Adrenal gland (tissue), 7 donors: ENCODE data around the genes CMTM7 and CRTAP.

DNA sequence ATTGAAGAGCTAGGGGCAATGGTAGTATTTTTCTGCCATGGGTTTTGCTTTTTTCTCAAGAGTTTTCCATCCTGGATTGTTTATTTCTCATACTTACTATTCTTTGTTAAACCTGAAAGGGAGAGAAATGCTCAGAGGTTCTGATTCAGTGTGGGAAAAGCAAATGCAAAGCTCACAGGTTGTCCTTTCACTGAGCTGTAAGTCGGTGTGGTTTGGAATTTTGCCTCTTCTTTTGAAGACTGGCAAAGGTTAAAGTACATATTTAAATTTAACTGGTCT lies 247.0 kb upstream of the STT3B start:
- PRO-cap, 3 experiments = no peak in any of the 3 experiments
- RAMPAGE, long total RNA, 4 experiments = no peak in any of the 4 experiments
- RRBS = no CpG with 5 or more reads among the region's 1 CpG

DNA sequence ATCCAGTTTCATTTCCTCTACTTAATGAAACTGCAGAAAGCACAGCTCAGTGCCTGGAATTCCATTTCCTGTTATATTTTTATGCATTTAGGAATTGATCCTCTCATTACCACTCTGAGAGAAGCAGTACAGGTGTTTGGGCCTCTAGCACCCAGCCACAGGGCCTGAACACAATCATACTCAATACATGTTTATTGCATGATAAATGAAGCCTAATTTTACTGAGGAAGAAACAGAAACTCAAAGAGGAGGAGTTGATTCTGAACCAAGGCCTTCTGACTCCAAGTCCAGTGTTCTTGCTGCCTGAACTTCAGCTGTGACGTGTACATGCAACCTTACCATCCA lies 4.5 kb downstream of the ZNF860 start:
- PRO-cap, 3 experiments = no peak in any of the 3 experiments
- RAMPAGE, long total RNA, 4 experiments = no peak in any of the 4 experiments
- RRBS = no CpG with 5 or more reads among the region's 1 CpG

DNA sequence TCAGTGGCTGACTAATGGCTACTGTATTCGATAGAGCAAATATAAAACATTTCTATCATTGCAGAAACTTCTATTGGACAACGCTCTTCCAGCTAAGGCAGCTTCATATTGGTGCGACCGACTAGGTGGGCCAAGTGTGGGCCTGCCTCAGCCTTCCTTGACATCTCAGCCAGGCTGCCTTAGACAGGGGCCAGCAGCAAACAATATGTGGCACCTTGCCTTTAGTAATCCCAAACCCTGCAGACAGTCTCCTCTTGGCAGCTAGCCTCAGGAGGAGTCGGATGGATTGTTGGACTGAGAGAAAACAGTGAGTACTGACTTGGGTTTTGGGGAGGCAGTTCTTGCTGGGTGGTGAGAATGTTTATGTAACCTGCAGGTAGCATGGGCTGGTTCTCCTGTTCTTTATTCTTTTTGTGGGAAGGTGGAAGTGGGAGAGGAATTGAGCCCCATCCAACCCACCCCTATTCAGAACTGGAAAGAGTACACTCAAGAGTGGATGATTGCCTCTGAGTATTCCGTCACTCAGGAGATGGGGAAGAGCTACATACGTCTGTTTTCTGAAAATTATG lies 47.1 kb downstream of the GPD1L start:
- PRO-cap, 3 experiments = no peak in any of the 3 experiments
- RAMPAGE, long total RNA, 4 experiments = no peak in any of the 4 experiments
- RRBS = no CpG with 5 or more reads among the region's 7 CpGs

DNA sequence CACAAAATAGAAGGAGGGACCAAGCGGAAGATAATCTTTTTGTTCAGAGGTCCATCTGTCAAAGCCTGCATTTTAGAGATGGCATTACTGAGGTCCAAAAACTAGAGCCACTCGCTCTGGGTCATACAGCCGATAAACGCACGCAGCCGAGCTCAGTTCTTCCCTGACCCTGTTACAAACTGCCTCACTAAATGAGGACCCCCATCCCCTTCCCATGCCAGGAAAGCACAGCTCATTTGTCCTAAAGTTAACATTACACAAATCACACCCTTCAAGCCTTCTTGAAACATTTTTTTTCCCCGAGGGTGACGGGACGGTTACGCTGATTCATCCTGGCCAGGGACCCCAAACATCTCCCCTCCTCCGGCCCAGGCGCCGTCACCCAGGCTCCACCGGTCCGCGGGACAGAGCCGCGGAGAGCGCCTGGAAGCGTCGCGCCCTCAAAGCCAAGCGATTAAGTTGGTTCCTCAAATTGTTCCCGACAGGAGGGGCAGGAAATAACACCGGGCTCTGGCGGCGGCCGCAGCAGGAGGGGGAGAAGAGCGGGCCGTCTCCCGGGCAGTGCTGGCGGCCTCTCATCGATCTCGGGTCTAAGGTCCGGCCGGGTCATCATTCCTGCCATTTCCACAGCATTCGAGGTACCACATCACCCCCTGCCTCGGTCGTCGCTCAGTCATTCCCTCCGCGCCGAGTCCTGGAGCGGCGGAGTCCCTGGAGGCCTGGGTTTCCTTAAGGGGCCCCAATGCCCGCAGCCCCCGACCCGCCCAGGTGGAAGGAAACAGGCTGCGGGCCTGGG lies 650 bp upstream of the CMTM8 start:
- PRO-cap, 3 experiments = no peak in any of the 3 experiments
- RAMPAGE, long total RNA, 4 experiments = no peak in any of the 4 experiments
- RRBS = 2% methylated on average over 17 of the region's 49 CpGs

- PRO-cap, 3 experiments = no peak in any of the 3 experiments
- RAMPAGE, long total RNA, 4 experiments = no peak in any of the 4 experiments
- RRBS = no CpG with 5 or more reads among the region's 5 CpGs
Measured at GRCh38 chr3:32384955-32385371, 6.7 kb upstream of the CMTM7 start.

DNA sequence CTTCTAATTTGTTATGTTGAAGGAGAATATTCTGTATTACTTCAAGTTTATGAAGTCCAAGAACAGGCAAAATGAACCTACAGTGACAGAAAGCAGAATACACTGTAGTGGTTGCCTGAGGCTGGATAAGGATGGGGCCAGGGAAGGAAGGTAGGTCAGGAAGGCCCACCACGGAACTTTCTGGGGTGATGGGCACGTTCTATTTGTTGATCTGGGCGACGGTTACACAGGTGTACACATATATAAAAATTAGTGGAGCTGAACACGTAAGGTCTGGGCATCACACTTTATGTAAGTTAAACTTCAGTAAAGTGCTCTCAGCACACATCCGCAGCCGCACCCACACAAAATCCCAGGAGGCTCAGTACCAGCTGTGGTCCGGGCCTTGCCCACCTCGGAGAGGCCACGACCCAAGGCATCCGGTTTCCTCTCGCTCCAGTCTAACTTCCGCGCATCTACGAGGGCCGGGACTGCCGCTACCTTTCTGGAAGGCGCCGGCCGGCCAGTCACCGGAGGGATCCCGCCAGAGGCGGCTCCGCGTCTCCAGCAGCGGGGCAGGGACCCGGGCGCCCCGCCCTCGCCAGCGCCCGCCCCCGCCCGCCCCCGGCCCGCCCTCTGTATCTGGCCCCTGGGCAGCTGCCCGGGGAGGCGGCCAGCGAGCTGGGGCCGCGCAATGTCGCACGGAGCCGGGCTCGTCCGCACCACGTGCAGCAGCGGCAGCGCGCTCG lies at the start of gene CMTM7:
Gene CMTM7 (plus strand): TSS at position 620 of the 728 bp plus-strand sequence.
- PRO-cap, 3 experiments = peak in 3 of 3 experiments; most common plus-strand start position 646 of the sequence (in 3); most common minus-strand start position 472 of the sequence (in 2)
- RAMPAGE, long total RNA, 4 experiments = no peak in any of the 4 experiments
- RRBS = 1% methylated on average over 38 of the region's 51 CpGs

GRCh38 chr3:32401097-32402287 lies 9.8 kb downstream of the CMTM7 start:
- PRO-cap, 3 experiments = peak in 3 of 3 experiments; most common plus-strand start chr3:32401653 (in 2); most common minus-strand start chr3:32401960 (in 3)
- RAMPAGE, long total RNA, 4 experiments = no peak in any of the 4 experiments
- RRBS = 2% methylated on average over 10 of the region's 59 CpGs

DNA sequence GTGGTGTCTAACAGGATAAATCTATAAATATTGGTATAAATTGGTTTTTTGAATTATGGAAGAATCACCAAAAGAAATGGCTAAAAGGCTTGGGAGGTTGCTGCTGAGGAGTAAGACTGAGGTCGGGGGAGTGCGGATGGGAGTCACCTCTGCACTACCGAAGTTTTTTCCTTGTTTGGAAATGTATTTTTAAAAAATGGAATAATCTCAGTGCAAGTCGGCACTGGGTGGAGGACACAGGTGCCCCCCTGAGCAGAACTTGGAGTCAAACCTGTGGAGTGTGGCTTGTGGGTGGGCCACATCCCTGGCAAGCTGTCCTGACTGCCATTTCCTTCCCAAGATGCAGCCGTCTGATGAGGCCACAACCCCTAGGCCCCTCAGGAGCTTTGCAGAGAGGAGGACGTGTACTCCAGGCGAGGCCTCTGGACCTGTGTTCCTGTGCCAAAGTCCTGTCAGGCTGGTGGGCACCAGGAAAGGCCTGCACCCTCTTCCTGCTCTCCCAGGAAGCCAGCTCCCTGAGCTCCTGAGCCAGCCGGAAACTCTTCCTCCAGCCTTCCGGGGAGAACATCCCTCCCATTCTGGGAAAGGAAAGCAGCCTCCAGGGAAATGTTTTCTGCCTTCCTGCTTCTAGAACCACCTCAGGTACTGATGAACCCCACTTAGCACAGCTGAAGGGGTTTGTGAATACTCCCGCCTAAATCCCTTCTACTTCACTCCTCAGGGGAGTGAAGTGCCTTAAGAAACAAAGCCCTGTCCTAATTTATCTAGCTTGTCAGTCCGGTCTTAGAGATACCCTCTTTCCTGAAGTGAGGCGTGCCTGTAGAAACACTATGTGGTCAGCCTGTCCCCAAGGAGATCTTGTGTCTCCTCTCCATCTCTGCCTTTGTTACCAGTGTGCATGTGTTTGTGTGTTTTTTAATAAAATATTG lies 48.5 kb downstream of the CMTM6 start:
- PRO-cap, 3 experiments = no peak in any of the 3 experiments
- RAMPAGE, long total RNA, 4 experiments = start-site peak on the plus strand in 1 of 4 experiments, centred at position 339 of the sequence, 8 reads per replicate
- RRBS = no CpG with 5 or more reads among the region's 12 CpGs

DNA sequence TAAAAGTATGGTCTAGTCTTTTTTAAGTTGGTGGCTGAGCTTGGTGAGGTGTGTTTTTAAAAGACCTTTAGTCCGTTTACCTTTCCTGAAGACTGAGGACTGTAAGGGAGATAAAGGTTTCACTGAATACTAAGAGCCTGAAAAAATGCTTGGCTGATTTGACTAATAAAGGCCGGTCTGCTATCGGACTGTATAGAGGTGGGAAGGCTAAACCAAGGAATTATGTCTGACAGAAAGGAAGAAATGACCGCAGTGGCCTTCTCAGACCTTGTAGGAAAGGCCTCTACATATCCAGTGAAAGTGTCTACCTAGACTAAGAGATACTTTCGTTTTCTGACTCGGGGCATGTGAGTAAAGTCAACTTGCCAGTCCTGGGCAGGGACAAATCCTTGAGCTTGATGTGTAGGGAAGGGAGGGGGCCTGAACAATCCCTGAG lies 40.6 kb downstream of the CMTM6 start:
- PRO-cap, 3 experiments = no peak in any of the 3 experiments
- RAMPAGE, long total RNA, 4 experiments = no peak in any of the 4 experiments
- RRBS = no CpG with 5 or more reads among the region's 6 CpGs

- PRO-cap, 3 experiments = peak in 2 of 3 experiments; most common plus-strand start chr3:32484695 (in 2)
- RAMPAGE, long total RNA, 4 experiments = no peak in any of the 4 experiments
- RRBS = no CpG with 5 or more reads among the region's 8 CpGs
Measured at GRCh38 chr3:32484306-32485034, 18.2 kb downstream of the CMTM6 start.

- PRO-cap, 3 experiments = no peak in any of the 3 experiments
- RAMPAGE, long total RNA, 4 experiments = no peak in any of the 4 experiments
- RRBS = no CpG with 5 or more reads among the region's 4 CpGs
Measured at GRCh38 chr3:32800391-32800883, 17.4 kb upstream of the TRIM71 start.

GRCh38 chr3:32815776-32816310 lies 2.0 kb upstream of the TRIM71 start:
- PRO-cap, 3 experiments = no peak in any of the 3 experiments
- RAMPAGE, long total RNA, 4 experiments = no peak in any of the 4 experiments
- RRBS = no CpG with 5 or more reads among the region's 15 CpGs

GRCh38 chr3:32843426-32843970 lies 25.7 kb downstream of the TRIM71 start:
- PRO-cap, 3 experiments = no peak in any of the 3 experiments
- RAMPAGE, long total RNA, 4 experiments = no peak in any of the 4 experiments
- RRBS = no CpG with 5 or more reads among the region's 12 CpGs

DNA sequence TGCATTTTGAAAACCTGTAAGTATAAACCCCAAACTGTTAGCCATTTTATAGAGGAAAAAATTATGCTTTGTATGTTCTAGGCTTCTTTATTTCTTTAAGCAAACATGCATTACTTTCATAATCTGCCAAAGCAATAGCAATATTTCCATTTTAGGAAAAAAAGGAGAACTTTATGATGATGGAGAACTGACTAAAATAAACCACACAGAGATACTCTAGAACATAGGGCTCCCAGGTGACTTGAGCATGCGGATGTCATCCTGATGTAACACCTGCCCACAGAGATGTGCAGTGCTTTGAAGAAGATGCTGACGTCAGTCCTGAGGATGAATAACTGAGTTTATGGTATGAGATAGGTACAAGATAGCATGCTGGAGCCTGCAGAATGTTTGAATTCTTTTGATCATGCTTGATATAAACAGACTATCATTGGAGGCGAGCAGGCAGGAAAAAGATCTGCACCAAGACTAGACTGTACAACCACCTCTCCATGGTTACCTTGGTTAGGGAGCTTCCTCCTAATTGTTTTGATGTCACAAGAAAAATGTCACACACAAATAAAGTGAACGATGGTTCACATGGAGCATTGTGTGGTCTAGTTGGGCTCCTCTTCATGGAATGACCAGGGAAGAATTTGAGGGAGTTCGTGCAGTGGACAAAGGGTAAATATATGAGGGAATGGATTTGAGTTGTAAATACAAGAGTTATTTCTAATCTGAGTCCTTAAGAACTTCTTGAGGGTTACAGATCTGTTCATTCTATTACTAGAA lies 12.5 kb downstream of the CCR4 start:
- PRO-cap, 3 experiments = no peak in any of the 3 experiments
- RAMPAGE, long total RNA, 4 experiments = no peak in any of the 4 experiments
- RRBS = no CpG with 5 or more reads among the region's 5 CpGs

DNA sequence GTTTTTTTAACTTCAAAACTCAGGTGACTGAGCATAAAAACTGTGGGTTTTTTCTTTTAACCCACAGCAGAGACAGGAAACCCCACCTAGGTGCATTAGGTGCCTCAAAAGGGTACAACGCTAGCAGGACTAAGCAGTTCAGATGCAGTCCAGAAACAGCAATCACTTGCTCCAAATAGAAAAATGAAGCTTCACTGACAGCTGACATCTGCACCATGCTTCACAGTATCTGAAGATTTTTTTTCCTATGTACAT lies 52.2 kb downstream of the GLB1 start:
- PRO-cap, 3 experiments = peak in 1 of 3 experiments; most common plus-strand start position 136 of the sequence (in 1)
- RAMPAGE, long total RNA, 4 experiments = no peak in any of the 4 experiments
- RRBS = no CpG with 5 or more reads among the region's 1 CpG

DNA sequence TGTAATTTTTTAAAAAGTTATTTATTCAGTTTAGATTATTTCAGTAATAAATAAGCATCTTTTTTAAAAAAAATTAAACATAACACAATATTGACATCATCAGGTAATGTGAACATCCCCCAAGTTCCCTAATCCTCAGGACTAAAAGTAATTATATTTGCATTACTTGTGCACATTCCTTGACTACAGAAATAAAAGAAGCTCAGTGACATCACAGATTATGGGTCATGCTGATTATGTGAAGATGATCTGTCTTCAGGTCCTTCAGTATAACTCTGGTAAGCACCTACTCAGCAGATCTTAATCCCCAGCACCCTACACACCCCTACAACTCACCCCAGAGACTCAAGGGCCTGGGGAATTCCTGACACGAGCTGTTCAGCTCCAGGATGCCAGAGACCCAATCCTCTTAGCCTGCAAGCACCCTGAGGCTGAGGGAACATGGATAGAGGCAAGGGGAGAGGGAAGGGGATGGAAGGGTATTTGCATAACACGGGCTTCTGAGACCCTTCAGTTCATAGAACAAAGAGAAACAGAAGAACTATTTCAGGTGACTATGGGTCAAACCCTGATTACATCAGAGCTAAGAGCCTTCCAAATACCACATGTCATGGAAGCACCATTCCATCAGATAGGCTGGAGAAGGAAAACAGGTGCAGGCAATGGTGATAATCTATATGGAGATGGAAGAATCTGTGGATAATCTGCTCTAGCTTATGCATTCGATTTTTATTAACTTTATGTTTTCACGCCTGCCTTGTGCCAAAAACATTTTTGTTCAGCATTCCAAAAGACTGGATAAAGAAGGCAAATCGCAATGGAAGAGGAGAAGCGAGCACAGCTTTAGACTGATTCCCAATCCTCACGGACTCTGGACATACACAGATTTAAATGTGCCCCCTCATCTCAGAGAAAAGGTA lies 12.9 kb downstream of the GLB1 start:
- PRO-cap, 3 experiments = no peak in any of the 3 experiments
- RAMPAGE, long total RNA, 4 experiments = no peak in any of the 4 experiments
- RRBS = no CpG with 5 or more reads among the region's 7 CpGs

- PRO-cap, 3 experiments = no peak in any of the 3 experiments
- RAMPAGE, long total RNA, 4 experiments = no peak in any of the 4 experiments
- RRBS = no CpG with 5 or more reads among the region's 15 CpGs
Measured at GRCh38 chr3:33096052-33096362, 939 bp downstream of the GLB1 start.

- PRO-cap, 3 experiments = peak in 3 of 3 experiments; most common plus-strand start chr3:33114062 (in 3); most common minus-strand start chr3:33113887 (in 3)
- RAMPAGE, long total RNA, 4 experiments = no peak in any of the 4 experiments
- RRBS = under 1% methylated on average over 32 of the region's 70 CpGs
Measured at GRCh38 chr3:33113648-33114313, at the start of gene CRTAP. TSS of gene CRTAP (plus strand) at chr3:33114014.

DNA sequence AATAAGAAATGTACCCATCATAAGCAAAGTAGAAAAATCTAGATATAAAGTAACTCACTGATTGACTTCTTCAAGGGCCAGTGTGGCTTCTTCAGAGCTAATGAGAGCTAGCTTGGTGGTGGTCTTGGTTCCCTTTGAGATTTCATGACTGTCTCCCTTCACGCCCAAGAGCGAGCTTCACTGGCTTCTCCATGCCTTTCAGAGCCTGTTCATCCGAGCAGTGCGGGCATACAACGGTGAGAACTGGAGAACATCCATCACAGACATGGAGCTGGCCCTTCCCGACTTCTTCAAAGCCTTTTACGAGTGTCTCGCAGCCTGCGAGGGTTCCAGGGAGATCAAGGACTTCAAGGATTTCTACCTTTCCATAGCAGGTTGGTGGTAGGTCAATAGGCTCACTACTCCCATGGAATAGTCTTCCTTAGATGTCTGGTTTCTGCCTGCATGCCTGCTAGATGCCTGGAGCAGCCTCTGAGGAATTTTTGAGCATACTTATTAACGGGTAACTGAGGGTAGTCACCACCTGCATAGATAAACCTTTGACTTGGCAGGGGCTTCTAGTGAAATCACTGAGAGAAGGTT lies 10.5 kb downstream of the CRTAP start:
- PRO-cap, 3 experiments = no peak in any of the 3 experiments
- RAMPAGE, long total RNA, 4 experiments = start-site peak on the plus strand in 1 of 4 experiments, centred at position 292 of the sequence, 32 reads per replicate
- RRBS = no CpG with 5 or more reads among the region's 10 CpGs

DNA sequence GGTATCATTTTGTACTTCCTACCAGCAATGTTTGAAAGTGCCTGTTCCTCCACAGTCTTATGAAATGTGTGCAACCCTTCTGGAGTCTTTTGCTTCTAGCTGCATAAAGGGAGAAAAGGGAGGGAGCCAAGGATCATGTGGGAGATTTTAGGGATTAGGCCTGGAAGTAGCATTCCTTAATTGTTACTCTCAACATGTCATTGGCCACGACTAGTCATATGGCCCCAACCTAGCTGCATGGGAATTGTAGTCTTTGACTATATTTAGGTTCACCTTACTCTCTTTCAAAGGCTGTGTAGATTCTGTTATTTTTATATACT lies 14.9 kb downstream of the CRTAP start:
- PRO-cap, 3 experiments = no peak in any of the 3 experiments
- RAMPAGE, long total RNA, 4 experiments = no peak in any of the 4 experiments
- RRBS = no CpG with 5 or more reads among the region's 1 CpG